GM23248 (cell line): ENCODE measurements around a stretch of chr10.

DNA sequence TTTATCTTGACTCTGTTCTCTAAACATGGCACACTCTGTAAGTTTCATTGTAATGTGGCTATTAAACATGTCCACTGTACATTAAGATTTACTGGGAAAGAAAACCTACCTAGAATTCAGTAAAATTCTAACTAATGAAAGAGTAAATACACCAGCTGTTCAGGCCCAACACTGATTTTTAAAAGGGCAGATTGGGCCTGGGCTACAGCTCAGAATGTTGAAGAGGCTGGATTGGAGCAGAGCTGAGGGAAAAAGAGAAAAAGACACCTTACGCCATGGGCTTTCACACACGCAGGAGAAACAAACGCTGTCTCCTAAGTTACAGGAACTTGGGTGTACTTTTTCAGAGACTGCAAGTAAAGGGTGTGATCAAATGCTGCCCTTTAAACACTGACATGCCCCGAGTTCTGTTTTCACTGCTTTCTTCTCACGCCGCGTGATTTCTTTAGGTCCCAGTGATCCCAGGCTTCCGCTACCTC is 215.3 kb downstream of the CELF2 start:
- RAMPAGE, long total RNA, result no peak

DNA sequence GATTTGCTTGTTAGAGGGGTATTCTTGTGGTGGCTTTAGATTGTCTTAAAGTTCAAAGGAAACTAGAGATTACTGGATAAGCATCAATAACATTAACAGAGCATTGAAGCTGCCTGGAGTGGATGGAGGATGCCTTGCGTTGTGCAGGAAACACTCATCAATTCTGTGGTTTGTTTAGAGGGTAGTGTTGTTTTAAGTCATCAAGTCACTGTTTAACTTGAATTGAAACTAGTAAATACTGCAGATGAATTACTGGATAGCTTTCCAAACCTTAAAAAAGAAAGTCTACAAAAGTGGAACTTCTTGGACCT is 218.6 kb downstream of the CELF2 start:
- RAMPAGE, long total RNA, result no peak

- RAMPAGE, long total RNA, result no peak
Measured at GRCh38 chr10:11238260-11238840, 220.7 kb downstream of the CELF2 start.

- RAMPAGE, long total RNA, result no peak
Measured at GRCh38 chr10:11270576-11270935, 252.9 kb downstream of the CELF2 start.

GRCh38 chr10:11344542-11344934 is 266.9 kb downstream of the USP6NL start:
- RAMPAGE, long total RNA, result no peak

GRCh38 chr10:11393890-11394089 is 217.7 kb downstream of the USP6NL start:
- RAMPAGE, long total RNA, result no peak

GRCh38 chr10:11401726-11402129 is 209.7 kb downstream of the USP6NL start:
- RAMPAGE, long total RNA, result no peak

- RAMPAGE, long total RNA, result no peak
Measured at GRCh38 chr10:11448164-11448678, 163.2 kb downstream of the USP6NL start.

- RAMPAGE, long total RNA, result no peak
Measured at GRCh38 chr10:11546969-11547666, 64.3 kb downstream of the USP6NL start.

GRCh38 chr10:11687808-11688242 is 54.4 kb upstream of the ECHDC3 start:
- RAMPAGE, long total RNA, result no peak

- RAMPAGE, long total RNA, result no peak
Measured at GRCh38 chr10:11697570-11698190, 44.5 kb upstream of the ECHDC3 start.

- RAMPAGE, long total RNA, result no peak
Measured at GRCh38 chr10:11758716-11759153, 16.6 kb downstream of the ECHDC3 start.

DNA sequence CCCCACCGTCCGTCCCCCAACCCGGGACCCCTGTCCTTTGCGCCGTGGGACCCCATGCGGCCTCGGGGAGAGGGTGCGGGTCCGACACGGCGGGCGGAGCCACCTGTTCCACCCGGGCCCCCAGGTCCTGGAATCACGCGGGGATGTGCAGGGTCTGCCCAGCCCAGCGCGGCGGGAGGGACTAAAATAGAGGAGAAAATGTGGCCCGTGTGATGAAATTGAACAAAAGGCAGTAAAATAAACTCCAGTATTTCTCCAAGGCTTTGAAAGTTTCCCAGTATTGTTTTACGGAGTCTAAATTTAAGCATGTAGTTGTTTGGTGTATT is 619 bp downstream of the PROSER2 start:
- RAMPAGE, long total RNA, result no peak

- RAMPAGE, long total RNA, result no peak
Measured at GRCh38 chr10:11898048-11899008, 75.2 kb downstream of the PROSER2 start.

DNA sequence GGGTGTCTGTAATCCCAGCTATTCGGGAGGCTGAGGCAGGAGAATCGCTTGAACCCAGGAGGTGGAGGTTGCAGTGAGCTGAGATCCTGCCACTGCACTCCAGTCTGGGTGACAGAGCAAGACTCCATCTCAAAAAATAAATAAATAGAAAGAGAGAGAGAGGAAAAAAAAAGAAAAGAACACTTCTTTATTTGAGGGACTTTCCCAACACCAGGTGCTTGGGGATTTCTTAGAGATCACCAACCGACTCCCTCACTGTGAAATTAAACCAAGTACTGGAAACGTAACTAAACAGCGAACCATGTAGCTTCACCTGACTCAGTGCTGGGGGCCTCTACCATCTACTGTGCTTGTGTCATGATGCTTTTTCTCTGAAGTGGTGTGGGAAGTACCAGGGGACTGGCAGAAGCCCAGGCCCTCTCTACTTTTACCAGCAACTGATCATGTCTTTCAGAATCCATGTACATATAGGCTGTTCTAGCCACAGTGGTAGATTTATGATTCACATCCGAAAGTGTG is 6.9 kb upstream of the SEC61A2 start:
- RAMPAGE, long total RNA, result no peak

DNA sequence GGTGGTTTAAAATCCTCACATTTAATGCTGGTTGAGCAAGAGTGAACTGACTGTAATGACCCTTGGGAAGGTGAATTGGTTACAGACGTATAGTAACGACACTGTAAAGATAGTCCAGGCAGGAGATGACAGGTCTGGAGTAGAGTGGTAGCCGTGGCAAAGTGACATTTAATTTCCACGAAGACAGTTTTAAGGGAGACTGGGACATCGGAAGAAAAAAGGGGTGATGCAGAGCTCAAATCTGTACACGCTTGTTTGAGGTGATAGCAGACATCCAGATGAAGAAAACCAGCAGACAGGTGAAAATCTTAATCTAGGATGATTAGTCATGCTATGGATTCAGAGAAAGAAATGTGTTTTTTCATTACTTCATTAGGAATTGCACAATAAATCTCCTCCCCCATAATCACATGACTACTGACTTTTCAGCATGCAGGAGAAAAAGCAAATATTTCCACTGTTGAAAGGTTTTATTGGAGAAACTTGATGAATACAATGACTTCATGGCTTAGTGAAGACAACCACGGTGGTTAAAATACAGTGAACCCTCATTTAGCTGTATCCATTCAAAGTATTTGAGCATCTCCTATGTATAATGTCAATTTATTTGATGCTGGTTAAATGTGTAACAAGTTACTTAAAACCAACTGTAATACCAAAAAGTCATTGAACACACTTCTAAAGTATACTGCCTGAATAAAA is 2.5 kb downstream of the NUDT5 start:
- RAMPAGE, long total RNA, result no peak

DNA sequence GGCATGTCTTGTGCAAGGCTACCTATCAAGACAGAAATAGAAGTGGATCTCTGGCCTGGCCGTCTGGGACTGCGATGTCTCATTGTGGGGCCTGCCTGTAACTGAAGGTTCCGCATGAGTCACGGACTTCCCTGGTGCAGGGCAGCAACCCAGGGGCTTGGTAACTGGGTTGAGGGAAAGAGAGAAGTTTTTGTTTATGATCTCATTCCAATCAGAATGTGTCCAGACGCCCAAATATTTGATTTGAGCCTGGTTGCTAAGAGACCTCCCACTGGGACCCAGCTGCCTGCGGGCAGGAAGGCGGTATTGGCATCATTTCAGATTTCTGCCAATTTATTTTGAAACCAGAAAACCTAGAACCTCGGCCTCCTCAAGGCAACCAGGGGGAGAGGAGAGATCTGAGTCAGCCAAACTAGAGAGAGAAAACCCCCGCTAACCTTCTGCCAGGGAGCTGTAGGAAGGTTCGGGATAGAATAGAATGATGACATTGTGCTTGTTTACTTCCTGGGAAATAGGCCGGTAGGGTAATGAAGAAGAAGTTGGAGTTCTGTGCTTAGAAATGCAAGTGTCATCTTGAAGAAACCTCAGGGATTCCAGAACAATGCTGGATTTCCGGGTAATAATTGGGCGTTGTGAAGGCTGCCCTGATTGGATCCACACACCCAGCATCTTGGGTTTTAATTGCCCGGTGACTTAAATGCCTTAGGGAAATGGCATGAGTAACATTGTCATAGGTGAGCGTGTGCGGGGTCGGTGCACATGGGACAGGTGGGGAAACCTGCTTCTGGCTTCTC is 15.5 kb upstream of the CAMK1D start:
- RAMPAGE, long total RNA, result no peak

DNA sequence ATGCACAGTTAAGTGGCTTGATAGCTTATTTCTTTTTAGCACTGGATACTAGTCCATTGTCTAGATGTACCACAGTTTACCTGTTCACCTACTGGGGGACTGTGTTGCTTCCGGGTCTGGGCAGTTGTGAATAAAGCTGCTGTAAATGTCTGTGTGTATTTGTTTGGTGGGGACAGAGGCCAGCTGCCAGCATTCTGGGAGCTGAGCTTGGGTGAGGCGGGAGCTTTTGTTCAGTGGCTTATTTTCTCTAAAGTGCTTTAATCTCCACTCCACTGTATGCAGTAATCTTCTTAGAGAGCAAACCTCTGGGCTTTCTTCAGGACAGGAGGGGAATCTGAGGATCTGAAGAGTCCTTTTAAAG is 279.6 kb downstream of the CAMK1D start:
- RAMPAGE, long total RNA, result no peak

GRCh38 chr10:12807981-12808441 is 193.5 kb downstream of the CCDC3 start:
- RAMPAGE, long total RNA, result no peak

GRCh38 chr10:13348693-13349026 is 567 bp upstream of the SEPHS1 start:
- RAMPAGE, long total RNA, result no peak